Suprapubic skin (tissue), 4 donors: ENCODE measurements around the gene GFAP.

DNA sequence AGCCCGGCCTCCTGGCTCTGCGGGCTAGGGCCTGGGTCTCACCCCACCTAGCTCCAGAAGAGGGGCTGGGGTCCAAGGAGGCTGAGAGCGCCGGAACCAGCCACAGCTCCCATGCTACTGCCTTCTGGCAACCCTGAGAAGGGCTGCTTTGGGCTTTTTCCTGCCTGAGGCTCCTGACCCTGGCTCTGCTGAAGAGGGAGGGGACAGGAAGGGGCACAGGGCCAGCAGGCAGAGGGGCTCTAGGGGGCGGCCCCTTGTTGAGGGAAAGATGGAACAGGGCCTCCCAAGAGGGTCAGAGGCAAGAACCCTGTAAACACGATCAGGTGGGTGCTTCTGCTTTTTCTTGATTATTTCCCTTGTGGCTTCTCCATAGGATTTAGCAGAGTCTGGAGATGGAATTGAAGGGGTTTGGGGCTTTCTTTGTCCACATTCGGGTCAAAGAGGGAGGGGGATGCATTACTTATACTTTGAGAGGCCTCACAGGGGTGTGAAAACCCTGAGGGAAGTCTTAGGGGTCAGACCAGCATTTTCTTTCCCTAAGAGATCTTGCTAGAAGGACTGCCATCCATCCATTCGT, 11.4 kb downstream of the CD300LG start:
- PRO-cap: no peak
- RAMPAGE, long total RNA, 4 experiments: no peak in any of the 4 experiments

- PRO-cap: no peak
- RAMPAGE, long total RNA, 4 experiments: no peak in any of the 4 experiments
Measured at GRCh38 chr17:43928014-43928213, 14.4 kb downstream of the PPY start.

DNA sequence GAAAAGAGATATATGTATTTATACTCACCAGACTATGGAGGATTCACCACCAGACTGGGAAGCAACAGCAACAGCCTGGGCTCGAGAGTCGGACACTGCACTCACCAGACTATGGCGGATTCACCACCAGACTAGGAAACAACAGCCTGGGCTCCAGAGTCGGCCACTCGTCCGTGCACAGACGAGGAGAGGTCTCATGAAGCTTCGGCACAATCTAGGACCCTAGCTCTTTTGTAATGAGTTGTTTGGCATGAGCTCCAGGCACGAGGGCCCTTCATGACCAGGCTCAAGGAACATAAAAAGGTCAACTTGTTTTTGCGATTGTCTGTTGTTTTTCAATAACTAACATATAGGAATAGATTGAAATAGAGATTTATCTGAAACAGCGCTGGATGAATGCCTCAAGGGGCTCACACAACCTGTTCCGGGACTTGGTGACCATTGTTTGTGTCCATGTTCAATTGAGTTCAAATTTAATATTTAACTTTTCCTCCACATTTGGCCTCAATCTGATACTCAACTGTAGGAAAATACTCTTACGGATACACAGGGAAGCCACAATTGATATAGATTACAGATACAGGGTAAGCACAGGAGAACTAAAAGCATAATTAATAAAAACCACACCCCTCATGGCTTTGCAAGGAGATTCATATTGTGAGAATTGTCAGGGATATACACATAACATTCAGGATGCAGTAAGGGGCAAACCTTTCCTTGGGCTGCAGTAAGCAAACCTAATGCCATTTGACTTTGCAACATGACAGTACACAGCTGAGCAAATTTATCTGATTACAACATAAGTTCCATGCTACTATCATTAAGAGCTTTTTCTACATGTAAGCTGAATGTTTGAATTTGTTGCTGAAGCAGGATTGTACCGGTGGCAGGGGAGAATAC, 4.7 kb upstream of the TMEM101 start:
- PRO-cap: no peak
- RAMPAGE, long total RNA, 4 experiments: no peak in any of the 4 experiments

DNA sequence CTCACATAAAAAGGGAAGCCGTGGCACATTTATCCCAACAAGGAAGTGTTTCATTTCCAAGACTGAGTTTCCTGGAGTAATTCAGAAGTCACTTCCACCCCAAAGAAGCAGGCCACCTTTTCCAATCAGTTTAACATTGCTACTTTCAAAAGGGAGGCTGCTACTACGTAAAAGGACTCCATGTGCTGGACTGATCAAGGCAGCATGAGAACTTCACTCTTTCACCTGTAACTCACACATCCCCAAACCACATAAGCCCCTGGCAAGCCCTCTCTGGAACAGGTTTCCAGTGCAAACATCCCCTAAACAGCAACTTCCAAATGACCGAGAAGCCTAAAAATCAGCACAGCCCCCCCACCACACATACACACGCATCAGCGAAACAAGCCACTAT, 960 bp downstream of the LSM12 start:
- PRO-cap: no peak
- RAMPAGE, long total RNA, 4 experiments: no peak in any of the 4 experiments

DNA sequence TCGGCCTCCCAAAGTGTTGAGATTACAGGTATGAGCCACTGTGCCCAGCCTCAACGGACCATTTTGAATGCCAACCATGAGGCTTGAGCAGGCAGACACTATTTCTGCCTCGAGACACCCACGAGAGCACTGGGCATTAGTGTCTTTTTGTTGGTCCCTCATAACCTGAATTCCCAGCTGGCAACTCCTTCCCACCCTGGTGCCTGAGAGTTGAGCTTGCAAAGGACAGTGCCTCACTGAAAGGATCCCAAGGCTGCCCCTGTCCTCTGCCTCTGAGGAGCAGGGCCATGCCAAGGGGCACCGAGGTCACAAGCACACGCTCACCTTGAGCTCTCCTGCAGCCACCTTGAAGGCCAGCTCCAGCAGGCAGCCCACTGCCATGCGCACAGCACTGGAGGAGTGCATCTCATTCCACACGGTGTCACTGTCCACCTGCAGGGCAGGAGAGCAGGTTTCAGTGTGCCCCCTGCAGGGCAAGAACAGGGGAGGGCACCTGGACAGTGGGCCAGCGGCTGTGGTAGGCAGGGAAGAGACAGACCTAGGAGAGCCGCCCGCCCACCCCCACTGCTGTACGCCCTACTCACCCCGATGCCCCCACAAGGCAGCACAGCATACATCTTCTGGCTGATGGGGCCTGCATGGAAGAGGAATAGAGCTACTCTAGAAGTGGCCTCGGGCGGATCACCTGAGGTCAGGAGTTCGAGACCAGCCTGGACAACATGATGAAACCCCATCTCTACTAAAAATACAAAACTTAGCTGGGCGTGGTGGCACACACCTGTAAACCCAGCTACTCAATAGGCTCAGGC, 12.9 kb downstream of the G6PC3 start:
- PRO-cap: no peak
- RAMPAGE, long total RNA, 4 experiments: start-site peak on the minus strand in 1 of 4 experiments, centred at positions 389 to 606 of the sequence, 10 to 11 reads per replicate

DNA sequence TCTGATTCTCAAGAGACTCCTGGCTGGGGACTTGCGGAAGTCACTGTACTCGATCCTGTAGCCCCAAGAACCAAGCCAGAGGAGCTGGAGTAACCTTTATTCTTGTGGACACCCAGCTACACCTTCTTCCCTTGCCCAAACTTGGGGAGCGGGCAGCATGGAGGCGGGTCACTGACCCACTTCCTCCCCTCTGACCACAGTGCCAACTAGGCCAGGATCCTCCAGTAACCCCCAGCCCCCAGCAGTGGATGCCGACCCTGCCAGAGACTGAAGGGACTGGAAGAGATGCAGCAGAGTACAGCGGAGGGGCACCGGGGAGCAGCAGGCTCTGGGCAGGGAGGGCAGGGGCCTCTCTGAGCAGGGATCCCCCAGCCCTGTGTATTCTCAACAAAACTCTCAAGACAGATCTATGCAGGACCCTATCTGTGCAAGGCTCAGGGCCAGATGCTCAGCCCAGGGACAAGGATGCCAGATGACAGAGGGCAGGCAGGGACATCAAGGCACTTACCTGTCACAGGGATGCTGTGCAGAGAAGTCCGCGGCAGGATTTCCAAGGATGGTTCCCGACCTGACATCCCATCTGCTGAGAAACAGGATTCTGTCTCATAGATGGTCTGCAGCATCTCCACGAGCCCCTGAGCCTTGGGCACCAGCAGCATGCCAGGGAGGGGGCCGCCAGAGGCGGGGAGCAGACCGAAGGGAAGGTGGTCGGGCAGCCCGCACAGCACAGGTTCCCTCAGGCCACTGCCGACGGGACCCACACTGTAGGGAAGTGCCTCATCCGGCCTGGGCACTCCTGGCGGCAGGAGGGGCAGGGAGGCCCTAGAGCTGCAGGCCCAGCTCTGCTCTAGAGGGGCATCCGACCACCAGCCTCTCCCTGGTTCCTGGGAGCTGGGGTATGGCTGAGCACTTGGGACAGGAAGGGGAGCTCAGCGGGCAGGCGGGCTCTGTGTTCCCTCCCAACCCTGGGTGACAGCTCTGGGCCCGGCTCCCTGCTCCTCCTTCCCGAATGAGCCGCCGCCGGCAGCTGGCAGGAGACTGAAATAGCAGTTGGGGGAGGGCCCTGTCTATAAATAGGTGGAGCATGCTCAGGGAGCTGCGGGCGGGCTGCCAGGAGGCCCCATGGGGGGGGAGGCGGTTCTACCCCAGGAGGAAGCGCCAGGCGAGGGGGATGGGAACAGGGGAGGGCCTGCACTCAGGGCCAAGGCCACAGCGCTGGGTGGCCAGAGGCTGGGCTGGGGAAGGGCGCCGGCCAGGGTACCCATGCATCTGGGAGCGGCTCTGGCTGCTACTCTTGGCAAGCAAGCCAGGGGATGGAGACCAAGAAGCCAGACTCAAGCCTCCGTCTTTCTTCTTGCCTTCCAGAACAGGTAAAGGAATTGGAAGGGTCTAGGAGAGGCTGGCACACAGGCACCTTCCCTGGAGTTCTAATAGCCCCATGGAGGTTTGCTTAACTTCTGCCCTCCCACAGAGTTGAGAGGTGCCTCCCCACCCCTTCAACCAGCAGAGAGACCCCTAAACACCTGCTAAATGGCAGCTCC, 12.7 kb downstream of the HDAC5 start:
- PRO-cap: unidirectional peak, minus-strand start at position 1,016 of the sequence
- RAMPAGE, long total RNA, 4 experiments: start-site peak on the minus strand in 1 of 4 experiments, centred at positions 545 to 1,027 of the sequence, 6 to 38 reads per replicate

- PRO-cap: no peak
- RAMPAGE, long total RNA, 4 experiments: no peak in any of the 4 experiments
Measured at GRCh38 chr17:44122212-44122733, 1.2 kb downstream of the HDAC5 start.

DNA sequence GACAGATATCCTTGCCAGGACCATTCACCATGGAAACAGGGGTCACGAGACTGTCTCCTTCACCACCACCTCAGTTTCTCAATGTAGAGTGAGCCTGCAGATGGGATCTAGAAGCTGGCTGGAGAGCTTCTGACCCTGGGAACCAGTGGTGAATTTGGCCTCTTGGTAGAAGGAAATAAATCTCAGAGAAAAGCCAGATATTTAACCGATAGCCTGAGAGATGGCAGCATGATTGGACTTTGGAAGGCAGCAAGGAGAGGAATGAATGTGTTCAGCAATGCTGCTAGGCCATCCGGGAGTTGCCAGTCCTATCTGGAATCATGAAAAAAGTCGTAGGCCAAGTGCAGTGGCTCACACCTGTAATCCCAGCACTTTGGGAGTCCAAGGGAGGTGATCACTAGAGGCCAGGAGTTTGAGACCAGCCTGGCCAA, 7.4 kb upstream of the HDAC5 start:
- PRO-cap: no peak
- RAMPAGE, long total RNA, 4 experiments: no peak in any of the 4 experiments

DNA sequence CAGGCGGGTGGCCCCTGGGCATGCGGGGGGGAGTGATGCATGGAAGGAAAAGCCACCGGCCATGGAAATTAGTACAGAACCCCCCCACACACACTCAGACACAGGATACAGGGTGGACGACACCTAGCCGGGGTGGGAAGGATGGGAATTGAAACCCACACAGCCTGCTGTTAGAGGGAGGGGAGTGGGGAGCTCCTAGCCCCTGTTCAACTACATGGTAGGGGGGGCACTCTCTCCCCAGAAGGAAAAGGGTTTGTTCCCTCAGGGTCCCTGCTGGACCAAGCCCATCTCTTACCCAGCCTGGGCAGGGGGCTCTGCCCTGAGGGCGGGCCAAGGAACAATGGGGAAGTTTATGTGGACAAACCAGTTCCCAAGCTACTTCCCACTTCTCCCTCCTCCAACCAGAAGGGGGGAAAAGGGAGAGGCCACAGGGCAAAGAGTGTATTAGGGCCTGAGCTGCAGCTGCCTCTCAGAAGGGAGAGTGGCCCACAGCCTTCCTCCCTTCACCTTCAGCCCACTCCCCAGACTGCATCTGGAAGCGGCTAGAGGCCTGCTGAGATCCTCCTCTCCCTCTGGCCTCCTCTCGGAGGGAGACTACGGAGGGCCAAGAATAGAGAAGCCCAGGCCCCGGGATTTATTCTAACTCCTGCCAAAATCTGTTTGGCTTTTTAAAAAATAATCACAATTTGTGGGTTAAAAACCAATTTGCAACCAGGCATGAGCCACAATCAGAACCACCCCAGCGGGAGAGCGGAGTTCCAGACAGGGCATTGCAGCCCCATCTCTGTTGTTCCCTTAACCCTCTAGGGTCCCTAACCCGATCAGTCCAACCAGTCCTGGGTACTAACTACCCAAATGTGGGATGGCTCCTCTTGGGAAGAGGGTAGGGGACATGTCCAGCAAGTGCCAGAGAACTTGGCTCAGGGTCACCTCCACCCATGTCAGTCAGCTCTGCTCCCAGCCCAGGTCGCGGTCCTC, 5.5 kb downstream of the TMUB2 start:
- PRO-cap: no peak
- RAMPAGE, long total RNA, 4 experiments: no peak in any of the 4 experiments

- PRO-cap: no peak
- RAMPAGE, long total RNA, 4 experiments: no peak in any of the 4 experiments
Measured at GRCh38 chr17:44214687-44214982, 4.8 kb downstream of the UBTF start.

GRCh38 chr17:44323706-44324160, 890 bp downstream of the SLC25A39 start:
- PRO-cap: no peak
- RAMPAGE, long total RNA, 4 experiments: no peak in any of the 4 experiments

DNA sequence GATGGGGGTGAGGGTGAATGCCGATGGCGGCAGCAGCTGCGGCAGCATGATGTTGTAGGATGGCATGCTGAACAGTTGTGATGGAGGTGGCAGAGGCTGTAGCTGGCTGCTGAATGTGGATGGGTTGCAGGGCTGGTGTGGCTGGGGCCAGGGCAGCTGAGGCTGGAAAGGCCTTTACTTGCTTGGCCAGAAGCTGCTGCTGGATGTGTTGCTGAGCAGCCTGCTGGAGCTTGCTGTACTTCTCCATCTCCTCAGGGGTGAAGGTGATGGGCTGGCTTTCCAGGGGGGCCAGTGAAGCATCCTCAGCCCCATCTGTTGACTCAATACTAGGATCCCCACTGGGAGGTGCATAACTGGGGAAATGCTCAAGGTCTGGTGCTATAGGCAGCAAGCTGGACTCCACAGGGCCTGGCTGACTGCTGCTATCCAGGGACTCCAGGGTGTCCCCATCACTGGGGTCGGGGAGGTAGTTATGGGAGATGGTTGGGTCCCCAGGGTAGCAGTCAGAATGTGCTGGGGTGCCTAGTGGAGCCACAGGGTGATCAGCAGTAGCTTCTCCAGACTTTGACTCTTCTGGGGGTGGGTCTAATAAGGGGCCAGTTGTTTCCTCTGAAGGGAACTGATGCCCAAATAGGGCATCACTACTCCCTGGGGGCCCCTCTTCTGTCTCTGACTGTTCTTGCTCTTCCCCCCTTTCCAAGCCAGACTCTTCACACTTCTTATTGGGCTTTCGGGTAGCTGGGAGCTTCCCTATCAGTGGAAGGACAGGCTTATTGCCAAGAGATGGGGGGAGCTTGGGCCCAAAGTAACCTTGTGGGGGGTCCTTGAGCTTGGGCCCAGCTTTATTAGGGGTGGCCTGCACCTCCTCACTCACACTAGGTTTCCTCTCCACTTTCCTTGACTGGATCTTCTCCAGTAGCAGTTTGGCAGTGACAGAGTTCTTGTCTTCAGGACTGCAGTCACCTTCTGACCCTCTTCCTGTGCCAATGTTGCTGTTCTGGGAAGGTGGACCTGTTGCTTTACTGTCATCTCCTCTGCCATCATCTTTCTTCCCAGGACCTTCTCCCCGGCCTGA, 8.8 kb upstream of the ITGA2B start:
- PRO-cap: no peak
- RAMPAGE, long total RNA, 4 experiments: no peak in any of the 4 experiments

DNA sequence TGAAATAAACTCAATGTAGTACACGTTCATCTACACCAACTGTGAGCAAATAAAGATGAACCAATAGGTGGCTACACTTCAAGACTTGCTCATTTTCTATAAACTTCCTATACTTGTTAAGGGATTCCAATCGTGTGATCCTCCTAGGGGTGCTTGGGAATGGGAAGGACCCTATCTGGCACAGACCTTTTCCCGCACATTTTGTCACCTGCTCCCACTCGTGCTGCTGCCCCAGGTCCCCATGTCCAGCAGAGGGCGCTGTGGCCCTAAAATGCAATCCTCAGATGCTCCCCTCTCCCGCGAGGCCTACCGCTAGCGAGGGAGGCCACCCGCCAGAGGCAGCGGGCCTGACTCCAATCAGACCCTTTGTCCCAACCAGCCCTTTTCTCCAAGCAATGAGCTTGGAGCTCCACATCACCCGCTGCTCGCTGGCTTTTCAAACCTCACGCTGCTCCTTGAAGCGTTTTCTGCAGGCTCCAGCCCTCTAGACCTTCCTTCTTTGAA, 23.8 kb upstream of the FZD2 start:
- PRO-cap: no peak
- RAMPAGE, long total RNA, 4 experiments: no peak in any of the 4 experiments

- PRO-cap: no peak
- RAMPAGE, long total RNA, 4 experiments: no peak in any of the 4 experiments
Measured at GRCh38 chr17:44688724-44689229, 799 bp downstream of the CCDC43 start.

- PRO-cap: no peak
- RAMPAGE, long total RNA, 4 experiments: start-site peak on the minus strand in 1 of 4 experiments, at chr17:44845866-44846500 at its widest, 8 reads per replicate
Measured at GRCh38 chr17:44845898-44846404, 1.7 kb upstream of the HIGD1B start.

GRCh38 chr17:44865017-44865797, 17.5 kb downstream of the HIGD1B start:
- PRO-cap: no peak
- RAMPAGE, long total RNA, 4 experiments: no peak in any of the 4 experiments

DNA sequence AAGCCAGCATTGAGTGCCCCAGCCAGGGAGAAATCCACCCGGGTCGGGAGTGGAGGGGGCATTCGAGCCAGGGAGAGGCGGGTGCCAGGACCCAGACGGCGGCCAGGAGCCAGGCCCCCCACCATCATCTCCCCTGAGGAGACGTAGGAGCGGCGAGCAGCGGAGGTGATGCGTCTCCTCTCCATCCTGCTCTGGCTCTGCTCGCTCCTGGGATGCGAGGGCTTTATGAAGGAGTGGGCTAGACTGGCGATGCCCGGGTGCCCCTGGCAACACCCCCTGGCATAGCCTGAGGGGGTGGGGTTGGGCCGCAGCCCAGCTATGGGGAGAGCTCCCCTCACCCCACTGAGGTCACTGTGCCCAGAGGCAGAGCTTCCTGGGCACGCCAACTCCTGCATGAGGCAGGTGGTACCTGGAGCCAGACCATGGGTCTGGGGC, at the start of gene GFAP:
TSS of gene GFAP (minus strand) at position 199 of the 435 bp plus-strand sequence.
- PRO-cap: no peak
- RAMPAGE, long total RNA, 4 experiments: no peak in any of the 4 experiments

GRCh38 chr17:45073572-45074236, 12.6 kb downstream of the NMT1 start:
- PRO-cap: no peak
- RAMPAGE, long total RNA, 4 experiments: no peak in any of the 4 experiments

GRCh38 chr17:45087178-45087920, 26.2 kb downstream of the NMT1 start:
- PRO-cap: no peak
- RAMPAGE, long total RNA, 4 experiments: no peak in any of the 4 experiments

GRCh38 chr17:45092061-45092601, 31.0 kb downstream of the NMT1 start:
- PRO-cap: no peak
- RAMPAGE, long total RNA, 4 experiments: no peak in any of the 4 experiments